Thoracic aorta endothelial cell (primary cell): Measurements from ENCODE around the gene SRR.

DNA sequence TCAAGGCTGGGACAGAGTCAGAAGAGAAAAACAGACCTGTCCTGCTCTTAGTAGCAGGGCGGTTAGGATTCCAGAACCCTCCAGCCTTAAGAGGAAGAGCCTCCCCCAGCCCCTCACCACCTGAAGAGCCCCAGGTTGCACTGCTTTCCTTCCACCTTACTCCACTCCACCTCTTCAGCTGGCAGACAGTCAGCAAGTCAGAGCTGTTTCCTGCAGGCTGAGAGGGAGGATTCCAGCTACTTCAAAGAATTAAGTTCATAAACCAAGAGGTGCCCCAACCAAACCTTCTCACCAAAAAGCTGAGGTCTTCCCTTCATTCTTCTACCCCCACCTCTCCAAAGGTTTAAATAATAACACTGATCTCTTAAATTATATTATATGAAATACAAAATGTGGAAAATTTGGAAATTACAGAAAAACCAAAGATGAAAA, 986 bp upstream of the TLCD2 start:
- CAGE, long polyA plus RNA: no peak

DNA sequence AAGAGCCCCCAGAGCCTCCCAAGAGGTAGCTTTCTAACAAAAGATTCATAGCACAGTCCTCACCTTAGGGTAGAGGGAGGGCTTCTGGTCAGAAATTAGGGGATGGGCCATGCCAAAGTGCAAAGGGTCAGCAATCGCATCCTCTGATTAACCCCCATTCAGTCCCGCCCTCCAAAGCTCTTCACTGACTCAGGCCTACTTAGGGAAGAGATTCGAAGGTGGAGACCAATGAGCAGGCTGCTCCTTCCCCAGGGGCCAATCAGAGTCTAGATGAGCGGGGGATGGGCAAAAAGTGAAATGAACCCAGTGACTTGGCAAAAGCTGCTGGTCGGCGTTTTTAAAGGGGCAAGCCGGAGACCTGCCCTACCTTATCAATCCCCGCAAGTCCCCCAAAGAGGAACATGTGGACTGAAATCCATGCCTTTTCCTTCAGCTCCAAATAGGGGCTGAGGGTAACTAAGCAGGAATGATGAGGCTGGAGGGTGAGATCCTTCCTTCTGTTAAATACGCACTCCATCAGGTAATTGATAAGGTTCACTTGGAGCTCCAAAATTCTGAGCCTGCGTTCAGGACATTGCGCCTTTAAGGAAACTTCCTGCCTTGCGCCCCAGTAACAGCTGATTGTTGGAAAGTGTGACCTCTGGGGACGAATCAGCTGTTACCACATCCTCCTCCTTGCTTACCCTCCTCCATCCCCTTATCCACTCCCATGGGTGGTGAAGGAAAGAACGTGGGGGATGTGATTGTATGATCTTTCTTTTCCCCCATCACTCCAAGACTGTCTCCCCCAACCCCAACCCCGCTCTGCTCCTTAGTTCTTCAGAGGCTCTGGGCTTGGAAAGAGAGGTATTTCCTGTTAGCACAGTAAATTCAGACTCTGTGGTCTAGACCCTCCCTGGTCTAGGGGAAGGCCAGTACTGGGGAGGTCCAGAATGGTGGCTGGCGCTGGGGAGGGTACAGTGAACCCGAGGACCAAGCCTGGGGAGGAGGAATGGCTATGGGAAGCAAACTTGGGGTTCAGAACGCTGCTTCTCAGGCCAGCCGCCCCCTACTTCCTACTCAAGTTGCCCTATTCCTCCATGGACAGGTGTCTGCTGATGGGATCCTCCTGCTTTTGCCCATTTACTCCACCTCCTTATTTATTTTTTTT, 7.2 kb upstream of the WDR81 start:
- CAGE, long polyA plus RNA: no peak

GRCh38 chr17:1721967-1722445, 2.5 kb upstream of the WDR81 start:
- CAGE, long polyA plus RNA: no peak

GRCh38 chr17:1726820-1727019, 2.2 kb downstream of the WDR81 start:
- CAGE, long polyA plus RNA: no peak

GRCh38 chr17:1750541-1751252, 8.0 kb downstream of the SERPINF2 start:
- CAGE, long polyA plus RNA: no peak

DNA sequence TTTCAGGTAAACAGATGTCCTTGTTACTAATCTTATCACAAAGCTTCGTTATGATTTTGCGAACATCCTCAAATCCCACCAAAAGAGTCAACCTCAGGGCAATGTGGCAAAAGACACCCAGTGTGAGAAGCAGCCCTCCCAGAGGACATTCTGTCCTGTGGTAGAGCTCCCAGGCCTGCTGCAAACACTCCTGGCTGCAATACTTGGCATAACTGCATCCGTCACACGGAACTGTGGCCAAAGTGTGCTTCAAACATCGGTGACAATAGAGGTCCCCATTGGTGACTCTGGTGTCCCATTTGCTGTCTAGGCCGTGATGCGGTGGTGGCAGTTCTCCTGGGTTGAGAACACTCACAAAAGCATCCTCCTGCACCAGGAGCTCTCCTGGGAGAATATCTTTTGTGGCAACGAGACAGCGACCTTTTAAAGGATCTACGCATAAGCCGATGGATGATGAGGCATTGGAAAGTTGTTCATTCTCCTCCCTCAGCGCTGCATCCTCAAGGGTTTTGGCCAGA, 29.4 kb downstream of the SMYD4 start:
- CAGE, long polyA plus RNA: no peak

DNA sequence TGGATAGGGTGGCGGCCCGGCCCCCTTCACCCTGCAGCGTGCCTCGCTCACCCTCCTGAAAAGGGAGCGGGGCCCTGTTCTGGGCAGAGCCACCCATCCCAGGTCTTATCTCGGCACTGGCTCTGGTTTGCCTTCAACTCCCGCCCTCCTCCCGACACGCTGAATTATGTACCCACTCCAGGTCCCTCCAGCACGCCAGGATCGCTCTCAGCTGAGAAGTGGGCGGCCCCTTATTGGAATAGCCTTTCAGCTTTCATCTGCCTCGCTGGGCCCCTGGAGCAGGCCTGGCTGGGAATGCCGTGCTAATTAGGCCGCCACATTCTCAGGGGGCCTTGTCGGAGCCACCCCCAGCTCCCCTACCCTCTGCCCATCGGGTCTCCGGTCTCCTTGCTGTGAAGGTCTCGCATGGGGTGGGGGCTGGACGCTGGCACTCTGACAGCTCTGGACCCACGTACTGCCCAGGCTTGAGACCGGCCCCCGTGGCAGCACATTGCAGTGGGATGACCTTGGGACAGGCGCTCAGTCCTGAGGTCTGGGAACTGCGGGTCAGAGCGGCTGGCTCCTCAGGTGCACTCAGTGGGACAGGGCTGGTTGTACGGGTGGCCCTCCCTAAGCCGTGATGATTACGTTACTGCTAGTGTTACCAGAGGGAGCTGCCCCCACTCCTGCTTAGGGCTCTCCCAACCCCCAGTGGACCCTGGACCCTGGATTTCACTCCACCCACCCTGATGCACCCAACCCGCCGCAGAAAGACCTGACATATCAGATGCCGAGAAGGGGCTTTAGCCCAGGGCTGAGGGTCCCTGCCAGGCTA, 77.6 kb downstream of the RTN4RL1 start:
- CAGE, long polyA plus RNA: no peak

GRCh38 chr17:1958252-1958830, 66.8 kb downstream of the RTN4RL1 start:
- CAGE, long polyA plus RNA: no peak

DNA sequence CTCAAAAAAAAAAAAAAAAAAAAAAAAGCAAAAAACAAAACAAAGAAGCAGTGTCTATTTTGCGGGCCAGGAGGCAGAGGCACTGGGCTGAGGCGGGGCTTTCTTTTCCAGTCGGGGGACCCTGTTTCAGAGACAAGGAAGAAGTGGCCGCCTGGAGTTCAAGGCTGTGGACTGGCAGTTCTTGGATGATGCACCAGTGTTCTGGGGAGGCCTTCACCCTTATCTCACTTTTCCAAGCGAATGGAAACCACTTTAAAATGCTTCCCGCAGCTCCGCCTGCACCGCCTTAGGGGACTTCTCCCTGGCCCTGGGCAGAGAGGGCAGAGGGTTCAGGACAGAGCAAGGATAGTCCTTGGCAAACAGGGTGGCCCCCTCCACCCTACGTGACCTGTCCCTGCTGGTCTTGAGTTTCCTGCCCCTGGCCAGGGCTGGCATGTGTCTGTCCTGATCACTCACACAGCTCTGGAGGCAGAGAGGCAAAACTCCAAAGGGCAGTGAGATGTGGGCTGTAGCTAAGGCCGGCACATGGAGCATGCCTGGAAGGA, 20.7 kb downstream of the RTN4RL1 start:
- CAGE, long polyA plus RNA: no peak

GRCh38 chr17:2030467-2031057, 609 bp downstream of the DPH1 start:
- CAGE, long polyA plus RNA: no peak

GRCh38 chr17:2049770-2050944, 4.7 kb upstream of the HIC1 start:
- CAGE, long polyA plus RNA: no peak

- CAGE, long polyA plus RNA: no peak
Measured at GRCh38 chr17:2101391-2101983, 46.6 kb downstream of the HIC1 start.

GRCh38 chr17:2122418-2123381, 67.8 kb downstream of the HIC1 start:
- CAGE, long polyA plus RNA: no peak

DNA sequence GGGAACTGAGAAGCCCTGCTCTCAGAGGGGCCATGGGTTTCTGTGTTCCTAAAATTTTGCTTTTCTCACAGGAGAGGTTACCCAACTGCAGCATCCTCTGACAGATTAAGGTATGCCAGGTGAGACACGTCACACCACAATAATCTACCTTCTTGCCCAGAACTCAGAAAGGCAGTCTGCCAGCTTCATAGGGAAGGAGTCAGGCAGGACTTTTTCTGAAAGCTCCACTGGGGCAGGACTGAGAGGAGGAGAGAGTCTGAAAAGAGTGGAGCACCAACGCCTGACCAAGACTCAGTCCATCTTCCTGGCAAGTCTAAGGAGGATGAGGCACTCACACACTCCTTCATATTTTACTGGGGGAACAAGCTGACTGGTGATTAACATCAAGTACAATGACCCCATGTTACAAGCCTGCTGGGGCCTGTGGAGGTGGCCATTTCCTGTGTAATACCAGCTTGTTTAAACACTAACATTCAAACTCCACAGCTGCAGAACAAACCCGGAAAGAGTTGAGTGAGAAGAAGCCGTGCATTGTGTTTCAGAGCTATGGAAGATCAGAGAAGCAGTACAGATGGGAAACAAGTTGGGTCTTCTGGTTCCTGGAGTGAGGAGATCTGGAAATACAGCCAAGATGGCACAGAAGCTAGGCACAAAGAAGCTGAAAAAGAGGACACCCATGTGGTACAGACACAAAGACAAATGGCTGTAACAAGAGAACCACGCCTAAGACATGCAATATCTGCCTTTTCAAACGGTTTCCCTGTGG, 122.4 kb downstream of the HIC1 start:
- CAGE, long polyA plus RNA: no peak

- CAGE, long polyA plus RNA: no peak
Measured at GRCh38 chr17:2178717-2179410, 124.0 kb downstream of the HIC1 start.

DNA sequence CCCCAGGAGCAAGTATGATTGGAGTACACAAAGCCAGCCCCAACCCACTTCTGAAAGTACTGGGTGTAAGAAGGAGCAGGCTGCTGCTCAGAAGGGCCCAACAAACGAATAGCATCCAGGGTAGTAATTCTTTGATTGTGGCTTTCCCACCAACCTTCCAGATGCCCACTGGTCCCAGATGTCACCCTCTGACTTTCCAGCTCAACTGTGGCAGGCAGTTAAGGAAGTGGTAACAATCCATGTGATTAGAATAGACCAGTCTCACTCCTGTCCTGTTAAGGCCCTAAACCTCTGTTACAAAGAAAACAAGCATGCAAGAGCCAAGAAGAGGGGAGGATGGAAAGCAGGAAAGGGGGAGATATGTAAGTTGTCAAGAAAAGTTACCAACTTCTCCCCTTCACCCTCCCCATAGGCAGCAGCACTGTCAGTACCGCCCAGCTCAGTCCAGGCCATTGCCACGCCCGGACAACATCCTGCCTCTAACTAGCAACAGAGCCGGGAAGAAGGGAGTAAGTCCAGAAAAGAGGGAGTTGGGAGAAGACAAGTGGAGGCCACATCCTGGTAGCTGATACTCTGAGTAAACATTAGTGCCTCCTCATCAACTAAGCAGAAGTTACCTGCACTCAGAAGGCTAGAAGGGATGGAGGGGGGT, 113.7 kb downstream of the SMG6 start:
- CAGE, long polyA plus RNA: no peak

GRCh38 chr17:2260131-2260581, 43.4 kb downstream of the SMG6 start:
- CAGE, long polyA plus RNA: no peak

DNA sequence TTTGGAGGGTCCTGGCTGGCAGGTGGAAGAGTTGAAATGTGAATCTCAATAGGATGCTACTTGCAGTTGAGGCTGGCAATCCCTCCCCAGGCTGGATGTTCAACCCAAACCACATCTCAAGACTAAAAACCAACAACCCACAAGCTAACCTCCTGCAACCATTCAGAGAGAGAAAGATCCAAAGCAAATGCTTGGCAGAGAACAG, 27.9 kb downstream of the SMG6 start:
- CAGE, long polyA plus RNA: no peak

DNA sequence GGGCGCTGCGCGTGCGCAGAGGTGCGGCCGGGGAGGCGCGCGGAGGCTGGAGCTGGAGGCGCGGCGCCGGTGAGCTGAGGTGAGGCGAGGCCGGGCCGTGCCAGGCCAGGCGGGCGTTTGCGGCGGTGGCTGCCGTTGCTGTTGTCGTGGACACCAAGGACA, at the start of gene SRR:
Gene SRR (plus strand): TSS at position 12 of the 162 bp plus-strand sequence.
- CAGE, long polyA plus RNA: no peak

GRCh38 chr17:2347459-2348709, 10.6 kb downstream of the SGSM2 start:
- CAGE, long polyA plus RNA: no peak